ENCODE measurements around the gene BAK1.

DNA sequence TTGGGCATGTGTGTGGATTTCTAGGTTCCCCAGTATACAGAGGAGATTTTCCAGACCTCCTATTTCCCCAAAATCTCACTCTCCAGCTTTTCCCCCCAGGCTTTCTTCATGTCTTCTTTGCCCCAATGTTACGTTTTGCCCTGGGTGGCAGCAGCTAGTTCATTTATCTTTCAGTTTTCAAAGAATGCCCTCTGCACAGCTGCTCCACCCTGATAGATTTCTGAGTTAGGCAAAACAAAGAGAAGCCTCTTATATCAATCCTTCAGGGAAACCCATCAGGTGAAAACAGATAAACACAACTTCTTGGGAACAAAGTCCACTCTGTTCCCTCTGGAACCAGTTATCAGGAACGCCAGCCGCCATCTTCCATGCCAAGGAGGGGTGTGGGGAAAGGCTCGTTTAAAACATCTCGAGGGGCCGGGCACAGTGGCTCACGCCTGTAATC, 33.9 kb downstream of the ZBTB9 start:
- RAMPAGE, long total RNA, result no peak
- RRBS, result no CpG with 5 or more reads among the region's 7 CpGs

- RAMPAGE, long total RNA, result no peak
- RRBS, result no CpG with 5 or more reads among the region's 8 CpGs
These were observed 2.3 kb downstream of the BAK1 start for GRCh38 chr6:33577663-33578260.

DNA sequence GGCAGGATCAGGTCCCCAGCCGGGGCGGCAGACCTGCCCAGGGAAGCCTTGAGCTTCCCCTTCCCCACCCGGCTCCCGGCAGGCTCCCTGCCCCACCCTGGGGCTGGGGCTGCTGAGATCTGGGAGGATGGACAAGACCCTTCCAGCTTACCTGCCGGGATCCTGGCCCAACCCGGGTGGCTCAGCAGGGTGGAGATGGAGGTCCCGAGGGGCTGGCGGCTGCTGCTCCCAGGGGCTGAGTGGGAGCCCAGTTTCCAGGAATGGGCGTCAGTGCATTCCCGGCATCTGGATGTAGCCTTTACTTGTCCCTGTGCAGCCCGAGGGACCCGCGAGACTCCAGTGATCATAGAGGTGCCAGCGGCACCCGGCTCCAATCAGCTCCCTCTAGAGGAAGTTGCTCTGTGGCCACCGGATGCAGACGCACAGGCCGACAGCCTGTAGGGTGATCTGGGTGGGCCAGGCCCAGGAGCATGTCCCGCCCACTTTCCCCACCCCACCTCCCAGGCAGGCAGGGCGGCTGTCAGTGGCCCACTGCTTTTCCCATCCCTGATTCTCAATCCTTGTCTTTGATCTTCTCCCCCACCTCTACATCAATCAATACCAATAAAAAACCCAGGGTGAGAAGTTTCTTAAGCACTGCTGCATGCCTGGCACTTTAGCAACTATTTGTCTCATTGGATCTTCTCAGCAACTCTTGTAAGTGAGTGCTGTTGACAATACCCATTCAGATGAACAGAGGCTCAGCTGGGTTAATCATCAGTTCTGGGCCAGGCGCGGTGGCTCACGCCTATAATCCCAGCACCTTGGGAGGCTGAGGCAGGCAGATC, at the start of gene BAK1:
TSS of gene BAK1 (minus strand) at position 403 of the 827 bp plus-strand sequence.
- RAMPAGE, long total RNA, result start-site peak on the minus strand centred at position 359 of the sequence, 58 bp wide, 64 and 112 reads in 2 replicates
- RRBS, result 1% methylated on average over 8 of the region's 23 CpGs

DNA sequence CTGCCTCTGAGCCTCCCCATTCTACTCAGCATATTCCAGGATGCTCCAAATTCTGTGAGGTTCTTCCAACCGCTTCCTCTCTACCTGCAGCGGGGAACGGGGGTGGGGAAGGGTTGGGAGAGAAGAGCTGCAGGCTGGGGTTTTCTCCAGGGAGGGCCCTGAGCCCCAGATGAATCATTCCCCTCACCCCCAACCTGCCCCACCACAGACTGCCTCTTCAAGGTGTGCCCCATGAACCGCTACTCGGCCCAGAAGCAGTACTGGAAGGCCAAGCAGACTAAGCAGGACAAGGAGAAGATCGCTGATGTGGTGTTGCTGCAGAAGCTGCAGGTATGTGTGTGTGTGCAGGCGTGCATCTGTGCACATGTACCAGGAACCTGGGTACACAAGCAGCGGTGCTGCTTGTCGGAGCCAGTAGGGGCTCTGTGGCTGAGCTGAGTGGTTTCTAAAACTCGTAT, 34.5 kb downstream of the ITPR3 start:
- RAMPAGE, long total RNA, result no peak
- RRBS, result no CpG with 5 or more reads among the region's 10 CpGs

DNA sequence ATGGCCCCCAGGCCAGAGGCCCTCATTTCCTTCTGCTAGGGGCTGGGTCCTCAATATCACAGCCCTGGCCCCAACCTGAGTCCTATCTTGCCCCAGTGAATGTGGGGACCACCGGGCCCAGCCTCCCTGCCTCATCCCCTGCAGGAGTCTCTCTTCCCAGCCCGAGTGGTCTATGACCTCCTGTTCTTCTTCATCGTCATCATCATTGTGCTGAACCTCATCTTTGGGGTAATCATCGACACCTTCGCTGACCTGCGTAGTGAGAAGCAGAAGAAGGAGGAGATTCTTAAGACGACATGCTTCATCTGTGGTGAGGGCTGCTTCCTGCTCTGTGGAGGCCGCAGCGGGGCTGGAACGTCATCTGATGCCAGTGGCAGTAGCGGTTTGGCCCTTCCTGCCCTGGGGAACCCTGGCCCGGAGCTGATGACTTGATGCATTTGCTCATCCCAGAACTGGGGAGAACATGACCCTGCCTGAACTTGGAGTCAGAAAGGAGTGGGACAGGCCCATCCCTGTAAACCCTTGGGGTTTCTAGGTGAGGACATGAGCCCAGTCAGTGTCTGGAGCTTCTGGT, 18.8 kb downstream of the UQCC2 start:
- RAMPAGE, long total RNA, result no peak
- RRBS, result no CpG with 5 or more reads among the region's 12 CpGs

DNA sequence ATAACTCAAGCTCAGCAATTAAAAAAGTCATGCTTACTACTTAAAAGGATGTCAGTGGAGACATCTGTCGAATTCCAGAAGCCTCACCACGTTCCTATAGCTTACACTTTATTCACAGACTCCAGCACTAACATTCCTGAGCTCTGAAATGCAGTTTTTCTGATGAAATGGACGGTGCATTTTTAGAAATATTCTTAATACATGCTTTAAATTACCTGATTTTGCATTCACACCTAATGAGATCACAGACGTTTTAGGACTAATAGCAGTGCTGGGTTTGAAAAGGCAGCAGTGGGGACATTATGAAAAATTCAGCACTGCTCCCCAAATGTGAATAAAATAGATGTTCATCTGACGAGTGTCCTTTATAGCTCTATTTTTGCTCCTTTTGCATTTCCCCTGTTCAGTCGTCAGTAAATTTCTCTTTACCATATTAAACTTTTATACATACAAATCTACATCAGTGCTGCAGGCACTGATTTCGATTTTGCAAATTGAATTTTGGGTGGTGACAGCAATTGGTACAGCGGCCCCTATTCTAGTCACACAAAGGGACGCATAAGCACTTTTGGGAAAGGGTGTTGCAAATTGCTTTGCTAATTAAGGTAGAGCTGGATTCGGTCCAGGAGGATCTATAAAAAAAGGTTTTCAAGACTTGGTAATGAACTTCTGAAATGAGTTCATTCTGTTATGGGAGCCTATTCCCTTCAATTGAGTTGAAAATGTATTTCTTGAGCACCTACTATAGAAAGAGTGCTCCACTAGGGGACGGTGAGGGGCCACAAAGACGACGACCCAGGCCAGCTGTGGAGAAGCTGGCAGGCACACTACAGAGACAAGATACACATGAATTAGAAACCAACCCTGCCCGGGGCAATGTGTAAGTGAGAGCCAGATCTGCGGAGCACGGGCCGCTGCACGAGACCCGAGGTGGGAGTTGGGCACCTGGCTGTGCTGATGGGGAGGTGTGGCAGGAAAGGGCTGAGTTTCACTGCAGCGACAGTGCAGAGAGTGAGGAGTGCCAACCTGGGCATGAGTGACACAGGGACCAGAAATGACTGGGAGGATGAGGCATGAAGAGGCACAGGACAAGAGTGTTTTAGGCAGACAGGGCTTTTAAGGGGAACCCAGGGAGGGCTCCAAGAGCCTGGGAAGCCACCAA, 5.5 kb downstream of the UQCC2 start:
- RAMPAGE, long total RNA, result no peak
- RRBS, result no CpG with 5 or more reads among the region's 20 CpGs

- RAMPAGE, long total RNA, result no peak
- RRBS, result 0% methylated on average over 2 of the region's 15 CpGs
These were observed 17.8 kb downstream of the LEMD2 start for GRCh38 chr6:33771064-33771648.

DNA sequence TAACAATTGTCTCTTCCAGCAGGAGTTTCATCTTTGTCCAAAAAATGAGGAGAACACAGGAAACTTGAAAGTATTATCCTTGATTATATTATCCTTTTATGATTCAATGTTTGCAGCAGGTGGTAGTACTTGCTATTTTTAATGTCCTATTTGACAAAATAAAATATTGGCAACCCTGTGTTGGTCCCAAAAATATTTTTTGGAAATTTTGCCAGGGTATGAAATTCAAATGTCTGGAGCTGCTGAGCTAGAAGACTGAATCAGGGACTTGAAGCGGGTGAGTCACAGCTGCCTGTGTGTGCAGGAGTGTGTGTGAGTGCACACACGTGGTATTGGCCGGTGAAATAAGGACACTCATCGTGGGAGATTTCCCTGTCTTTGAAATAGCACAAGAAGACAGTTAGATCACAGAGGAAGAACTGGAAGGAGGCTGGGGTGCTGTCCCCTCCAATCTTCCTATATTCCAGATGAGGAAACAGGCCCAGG, 123.7 kb upstream of the MLN start:
- RAMPAGE, long total RNA, result no peak
- RRBS, result no CpG with 5 or more reads among the region's 4 CpGs

DNA sequence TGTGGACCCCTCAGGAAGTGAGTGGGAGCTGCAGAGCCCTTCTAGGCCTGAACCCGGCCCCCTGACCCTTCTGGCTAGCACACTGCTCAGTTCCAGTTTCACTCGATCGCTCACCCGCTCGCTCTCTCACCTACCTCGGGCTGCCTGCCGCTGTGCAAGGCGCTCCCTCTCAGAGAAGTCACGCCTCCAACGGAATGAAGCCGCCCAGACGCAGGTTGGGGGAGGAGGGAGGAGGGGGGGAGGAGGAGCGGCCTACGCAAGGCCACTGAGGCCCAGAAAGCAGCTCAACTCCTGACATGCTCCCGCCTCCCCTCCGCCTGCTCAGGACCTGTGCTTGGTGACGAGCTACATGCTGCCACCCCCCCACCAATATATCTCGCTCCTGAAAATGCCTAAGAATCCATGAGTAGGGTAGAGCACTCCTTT, 3.3 kb downstream of the GRM4 start:
- RAMPAGE, long total RNA, result no peak
- RRBS, result no CpG with 5 or more reads among the region's 18 CpGs

DNA sequence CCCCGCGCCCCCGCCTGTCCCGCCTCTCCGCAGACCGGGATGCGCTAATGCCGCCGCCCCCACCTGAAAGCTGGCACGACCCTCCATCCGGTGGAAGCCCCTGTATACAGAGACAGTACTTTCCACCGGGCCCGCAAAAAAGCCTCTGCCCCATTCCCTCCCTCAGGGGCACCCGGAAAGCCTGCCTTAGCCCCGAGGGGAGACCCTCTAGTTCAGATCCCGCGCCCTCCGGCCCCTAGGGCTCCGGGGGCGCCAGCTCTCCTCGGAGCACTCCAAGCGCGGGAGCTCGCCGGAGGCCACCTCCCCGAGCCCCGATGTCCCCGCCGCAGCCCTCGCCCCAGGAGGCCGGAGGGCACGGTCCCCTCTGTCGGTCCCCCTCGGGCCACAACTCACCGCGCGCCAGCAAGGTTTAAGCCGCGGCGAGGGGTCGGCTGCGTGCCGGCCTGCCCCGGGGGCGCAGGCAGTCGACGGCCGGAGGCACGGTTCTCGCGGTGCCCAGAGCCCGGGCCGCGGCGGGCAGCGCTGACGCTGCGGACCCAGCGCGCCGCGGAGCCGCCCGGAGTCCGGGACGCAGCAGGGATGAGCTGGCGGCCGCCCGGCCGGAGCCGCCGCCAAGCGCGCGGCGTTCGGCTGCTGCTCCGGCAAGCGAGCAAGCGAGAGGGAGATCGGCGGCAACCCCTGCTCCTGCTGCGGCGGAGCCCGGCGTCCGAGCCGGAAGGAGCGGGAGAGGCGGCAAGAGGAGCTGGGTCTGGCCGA, 1.0 kb downstream of the GRM4 start:
- RAMPAGE, long total RNA, result no peak
- RRBS, result 1% methylated on average over 73 of the region's 91 CpGs

- RAMPAGE, long total RNA, result no peak
- RRBS, result 11% methylated on average over 4 of the region's 18 CpGs
These were observed 5.5 kb upstream of the GRM4 start for GRCh38 chr6:34151298-34151857.

DNA sequence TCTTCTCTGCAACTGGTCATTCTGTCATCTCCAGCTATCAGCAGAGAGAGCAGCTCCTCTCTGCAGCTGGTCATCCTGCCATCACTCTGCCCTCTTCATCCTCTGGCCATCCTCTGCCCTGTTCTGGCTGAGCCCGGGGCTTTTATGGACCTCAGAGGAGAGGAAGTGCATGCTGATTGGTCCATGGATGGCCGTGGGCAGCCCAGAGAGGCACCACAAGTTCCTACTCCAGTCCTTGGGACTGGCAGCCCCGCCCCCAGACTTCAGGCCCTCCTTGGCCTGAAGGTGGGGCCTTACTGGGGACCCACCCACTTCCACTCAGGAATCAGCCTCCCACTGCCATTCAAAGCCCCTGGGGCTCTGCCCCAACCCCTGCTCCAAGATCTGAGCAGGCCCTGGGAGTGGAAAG, 34.3 kb upstream of the HMGA1 start:
- RAMPAGE, long total RNA, result no peak
- RRBS, result no CpG with 5 or more reads among the region's 3 CpGs

DNA sequence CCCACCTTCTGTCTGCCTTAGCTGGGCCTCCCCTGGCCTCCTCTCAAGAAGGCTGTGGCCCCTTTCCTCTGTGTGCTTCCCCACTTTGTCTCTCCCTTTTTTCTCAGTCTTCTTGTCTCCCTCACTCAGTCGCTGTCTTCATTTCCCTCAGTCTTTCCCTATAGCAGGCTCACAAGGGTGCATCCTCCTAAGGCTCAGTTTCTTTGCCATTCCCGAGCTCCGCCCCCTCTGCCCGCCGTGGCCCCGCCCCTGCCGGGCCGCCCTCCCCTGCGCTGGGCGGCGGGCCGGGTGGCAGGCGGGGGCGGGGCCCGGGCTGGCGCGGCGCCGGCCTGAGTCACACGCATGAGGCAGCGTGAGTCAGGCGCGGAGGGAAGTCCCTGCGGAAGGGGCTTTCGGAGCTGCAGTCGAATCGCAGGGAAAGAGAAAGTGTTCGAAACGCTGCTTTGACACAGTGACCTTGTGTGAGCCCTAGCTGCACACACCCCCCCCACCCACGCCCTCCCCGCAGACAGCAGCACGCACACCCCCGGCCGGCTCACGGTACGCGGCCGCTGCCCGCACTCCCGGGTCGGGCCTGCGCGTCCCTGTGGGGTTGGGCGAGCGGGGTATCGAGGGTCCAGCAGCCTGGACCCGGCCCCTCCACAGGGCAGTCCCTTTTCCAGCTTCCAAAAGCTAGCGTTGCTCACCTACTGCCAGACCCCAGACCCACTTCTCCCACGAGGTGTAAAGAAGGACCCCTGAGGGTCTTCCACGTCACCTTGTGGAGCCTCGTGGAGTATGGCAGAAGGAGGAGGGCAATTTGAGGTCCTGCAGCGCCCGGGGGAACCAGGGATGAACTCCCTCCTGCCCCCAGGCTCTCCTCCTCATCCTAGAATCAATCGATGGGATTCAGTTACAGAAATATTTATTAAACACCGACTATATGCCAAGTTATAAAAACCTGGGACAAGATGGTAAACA, 12.6 kb upstream of the HMGA1 start:
- RAMPAGE, long total RNA, result no peak
- RRBS, result 0% methylated on average over 4 of the region's 55 CpGs

GRCh38 chr6:34240460-34241478, 4.1 kb downstream of the HMGA1 start:
- RAMPAGE, long total RNA, result no peak
- RRBS, result no CpG with 5 or more reads among the region's 26 CpGs

- RAMPAGE, long total RNA, result no peak
- RRBS, result no CpG with 5 or more reads among the region's 5 CpGs
These were observed 46.8 kb upstream of the SMIM29 start for GRCh38 chr6:34295397-34296128.

- RAMPAGE, long total RNA, result no peak
These were observed 50.0 kb upstream of the SMIM29 start for GRCh38 chr6:34298842-34299146.

GRCh38 chr6:34416739-34417668, 8.9 kb downstream of the RPS10 start:
- RAMPAGE, long total RNA, result no peak
- RRBS, result no CpG with 5 or more reads among the region's 13 CpGs

DNA sequence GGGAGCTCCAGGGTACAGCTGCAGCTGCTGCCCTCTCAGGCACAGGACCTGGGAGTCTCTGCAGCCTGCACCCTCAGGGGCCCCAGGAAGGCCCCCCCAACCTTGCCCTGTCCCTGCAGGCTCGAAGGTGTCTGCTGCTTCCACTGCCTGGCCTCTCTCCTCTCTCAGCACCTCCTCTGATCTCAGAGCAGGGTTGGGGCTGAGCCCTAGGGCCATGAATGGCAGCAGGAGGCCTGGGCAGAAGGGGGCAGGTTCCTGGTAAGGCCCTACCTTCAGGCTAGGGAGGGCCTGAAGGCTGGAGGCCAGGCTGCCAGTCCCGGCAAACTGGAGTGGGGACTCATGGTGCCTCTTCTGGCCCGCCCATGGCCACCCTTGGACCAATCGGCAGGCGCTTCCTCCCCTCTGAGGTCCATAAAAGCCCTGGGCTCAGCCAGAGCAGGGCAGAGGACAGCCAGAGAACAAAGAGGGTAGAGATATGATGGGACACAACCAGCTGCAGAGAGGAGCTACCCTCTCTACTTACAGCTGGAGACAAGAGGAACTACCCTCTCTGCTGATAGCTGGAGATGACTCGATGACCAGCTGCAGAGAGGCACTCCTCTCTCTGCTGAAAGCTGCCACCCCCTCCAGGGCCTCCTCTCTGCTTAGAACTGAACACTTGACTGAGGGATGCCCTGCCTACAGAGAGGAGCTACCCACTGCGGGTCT, 7.8 kb upstream of the PACSIN1 start:
- RAMPAGE, long total RNA, result no peak
- RRBS, result no CpG with 5 or more reads among the region's 7 CpGs

DNA sequence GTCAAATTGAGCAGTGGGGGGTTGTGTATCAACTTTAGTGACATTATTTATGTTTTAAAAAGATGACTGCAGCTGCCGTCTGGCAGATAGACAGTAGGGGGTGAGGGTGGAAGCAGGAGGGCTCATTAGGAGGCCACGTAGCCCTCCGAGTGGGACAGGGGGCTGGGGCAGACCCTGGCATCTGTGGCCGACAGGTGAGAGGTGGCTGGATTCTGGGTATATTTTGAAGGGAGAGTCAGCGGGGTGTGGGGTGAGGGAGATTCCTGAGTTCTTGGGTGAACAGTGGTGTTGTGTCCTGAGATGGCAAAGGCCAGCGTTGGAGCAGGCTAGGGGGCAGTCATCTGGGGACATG, 19.3 kb downstream of the PACSIN1 start:
- RAMPAGE, long total RNA, result no peak
- RRBS, result no CpG with 5 or more reads among the region's 6 CpGs

DNA sequence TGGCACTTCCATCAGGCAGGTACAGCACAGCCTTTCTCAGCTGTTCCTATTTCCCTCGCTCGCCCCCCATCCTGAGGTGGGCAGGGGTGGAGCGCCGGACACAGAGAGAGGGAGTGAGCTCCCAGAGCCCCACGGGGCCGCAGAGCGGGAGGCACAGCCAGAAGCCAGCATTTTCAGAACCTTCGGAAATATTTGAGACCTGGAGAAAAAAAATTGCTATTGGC, 29.6 kb downstream of the SPDEF start:
- RAMPAGE, long total RNA, result no peak
- RRBS, result no CpG with 5 or more reads among the region's 8 CpGs